Endothelial cell (in vitro differentiated cells): ENCODE measurements around a stretch of chr20.

GRCh38 chr20:50749528-50750982, 18.7 kb downstream of the PARD6B start:
- PRO-cap = no peak

DNA sequence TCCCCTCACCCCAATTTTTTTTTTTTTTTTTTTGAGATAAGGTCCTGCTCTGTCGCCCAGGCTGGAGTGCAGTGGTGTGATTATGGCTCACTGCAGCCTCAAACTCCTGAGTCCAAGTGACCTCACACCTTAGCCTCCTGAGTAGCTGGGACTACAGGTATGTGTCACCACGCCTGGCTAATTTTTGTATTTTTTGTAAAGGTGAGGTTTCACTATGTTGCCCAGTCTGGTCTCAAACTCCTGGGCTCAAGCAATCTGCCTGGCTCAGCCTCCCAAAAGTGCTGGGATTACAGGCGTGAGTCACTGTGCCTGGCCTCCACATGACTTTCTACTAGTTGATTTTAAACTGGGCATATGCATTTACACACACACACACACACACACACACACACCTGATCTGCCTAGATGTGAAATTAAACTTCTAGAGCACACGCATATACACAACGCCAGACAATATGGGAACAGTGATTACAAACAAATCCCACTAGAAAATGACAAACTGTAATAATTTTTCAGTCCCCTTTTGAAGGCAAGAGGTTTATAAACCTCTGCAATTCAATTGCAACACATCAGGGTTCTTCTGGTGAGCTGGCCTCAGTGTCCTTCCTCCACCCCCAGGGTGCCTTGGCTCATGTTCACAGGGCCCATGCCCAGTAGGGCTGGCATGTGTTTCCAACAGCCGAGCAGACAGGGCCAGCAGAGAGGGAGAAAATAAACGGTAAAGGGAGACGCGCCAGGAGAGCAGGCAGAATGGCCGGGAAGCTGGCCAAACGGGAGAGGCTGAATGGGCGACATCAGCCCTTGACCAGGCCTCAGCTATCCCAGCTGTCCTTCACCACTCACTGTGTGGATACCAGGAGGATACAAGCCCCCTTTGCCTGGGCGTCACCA, 31.3 kb downstream of the PARD6B start:
- PRO-cap = no peak

- PRO-cap = no peak
Observed at GRCh38 chr20:50837451-50838206, 42.8 kb downstream of the BCAS4 start.

GRCh38 chr20:50891093-50892097, 39.8 kb downstream of the ADNP start:
- PRO-cap = no peak

DNA sequence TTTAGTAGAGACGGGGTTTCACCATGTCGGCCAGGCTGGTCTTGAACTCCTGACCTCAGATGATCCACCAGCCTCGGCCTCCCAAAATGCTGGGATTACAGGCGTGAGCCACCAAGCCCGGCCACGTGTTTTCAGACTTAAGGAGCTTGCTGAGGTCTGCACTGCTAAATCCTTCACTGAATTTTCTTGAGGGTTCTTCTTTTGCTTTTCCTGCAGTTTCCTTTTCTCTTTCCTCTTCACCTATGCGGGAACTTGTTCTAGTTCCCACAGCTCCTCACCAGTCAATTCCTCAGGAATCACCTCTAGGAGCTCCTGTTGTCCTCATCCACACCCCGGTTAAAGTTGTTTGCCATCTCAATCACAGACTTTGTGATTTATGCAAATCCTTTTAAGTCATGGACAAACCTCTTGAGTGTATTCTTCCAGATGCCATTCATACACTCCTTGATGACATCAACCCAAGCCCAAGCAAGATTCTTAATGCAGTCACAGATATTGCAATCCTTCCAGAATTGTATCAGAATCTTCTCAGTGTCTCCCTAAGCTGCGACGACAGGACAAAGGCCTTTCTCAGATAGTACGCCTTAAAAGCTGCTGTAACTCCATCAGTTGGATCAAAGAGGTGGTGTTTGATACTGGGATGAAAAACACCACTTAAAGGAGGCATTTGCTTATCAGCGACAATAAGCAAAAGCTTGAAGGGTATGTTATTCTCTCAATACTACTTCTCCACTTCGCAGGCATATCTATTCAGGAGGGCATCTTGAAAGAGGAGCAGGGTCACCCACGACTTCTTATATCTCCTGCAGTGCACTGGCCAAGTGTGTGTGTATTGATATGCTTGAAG, 33.9 kb downstream of the ADNP start:
- PRO-cap = no peak

GRCh38 chr20:50898156-50899131, 32.8 kb downstream of the ADNP start:
- PRO-cap = no peak

DNA sequence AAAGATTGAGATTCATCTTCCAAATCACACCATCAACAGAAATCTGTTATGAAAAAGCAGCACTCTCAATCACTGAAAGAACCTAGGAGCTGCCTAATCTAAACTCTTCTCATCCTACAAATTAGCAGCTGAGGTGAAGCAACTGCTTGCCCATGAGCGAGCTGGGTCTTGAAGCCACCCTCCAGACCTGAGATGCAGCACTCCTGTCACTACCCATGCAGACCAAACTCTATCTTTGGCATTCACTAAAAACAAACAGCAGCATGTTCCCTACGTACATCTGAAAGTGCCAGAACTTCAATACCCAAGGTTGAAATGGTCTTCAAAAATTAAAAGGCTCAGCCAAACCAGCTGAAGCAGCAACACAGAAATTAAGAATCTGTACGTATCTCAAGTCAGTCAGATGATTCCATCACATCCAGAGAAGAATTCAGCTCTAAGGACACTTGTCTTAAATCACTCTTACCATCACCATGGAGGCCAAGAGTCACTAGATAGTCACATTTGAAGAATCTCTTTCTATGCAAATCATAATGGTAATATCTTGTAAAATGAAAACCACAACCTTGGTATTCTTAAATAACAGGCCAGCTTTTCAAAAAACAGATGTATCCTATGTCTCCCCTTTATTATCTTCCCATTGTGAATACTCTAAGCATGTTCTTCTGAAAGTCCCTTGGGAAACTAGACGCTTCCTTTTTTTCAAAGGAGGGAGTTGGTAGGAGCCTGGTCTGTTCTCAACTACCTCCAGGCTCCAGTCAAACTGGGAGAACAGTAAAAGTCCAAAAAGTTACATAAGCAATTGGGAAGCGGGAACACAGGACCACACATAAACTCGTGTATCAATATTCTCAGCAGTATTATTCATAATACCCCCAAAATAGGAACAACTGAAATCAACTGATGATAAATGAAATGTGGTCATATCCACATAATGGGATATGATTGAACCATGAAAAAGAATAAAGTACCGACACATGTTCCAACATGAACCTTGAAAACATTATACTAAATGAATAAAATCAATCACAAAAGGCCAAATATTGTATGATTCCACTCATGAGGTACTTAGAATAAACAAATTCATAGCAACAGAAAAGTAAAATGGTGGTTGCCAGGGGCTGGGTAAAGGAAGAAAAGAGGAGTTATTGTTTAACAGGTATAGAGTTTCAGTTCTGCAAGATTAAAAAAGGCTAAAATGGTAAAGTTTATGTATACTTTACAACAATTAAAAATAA, 13.9 kb downstream of the ADNP start:
- PRO-cap = no peak

DNA sequence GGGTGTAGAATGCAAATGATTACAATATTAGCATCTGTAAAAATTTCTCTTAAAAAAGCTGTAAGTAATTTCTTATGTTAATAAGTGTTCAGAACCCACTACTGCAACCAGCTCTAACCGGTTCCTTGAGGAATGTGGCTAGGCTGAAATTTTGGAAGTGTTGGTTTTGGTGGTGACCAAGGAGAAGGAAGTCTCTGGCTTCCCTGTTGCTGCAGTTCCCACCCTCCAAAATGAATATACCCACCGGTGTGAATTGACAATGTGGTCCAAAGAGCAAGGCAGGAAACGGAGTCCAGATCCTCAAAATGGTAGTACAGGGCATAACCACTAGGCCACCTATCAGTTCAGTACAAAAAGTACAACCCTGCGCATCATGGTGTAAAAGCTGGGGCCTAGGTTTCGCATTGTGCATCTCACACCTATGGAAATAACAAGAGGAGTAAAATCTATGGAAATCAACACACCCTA, 2.8 kb downstream of the ADNP start:
- PRO-cap = no peak

DNA sequence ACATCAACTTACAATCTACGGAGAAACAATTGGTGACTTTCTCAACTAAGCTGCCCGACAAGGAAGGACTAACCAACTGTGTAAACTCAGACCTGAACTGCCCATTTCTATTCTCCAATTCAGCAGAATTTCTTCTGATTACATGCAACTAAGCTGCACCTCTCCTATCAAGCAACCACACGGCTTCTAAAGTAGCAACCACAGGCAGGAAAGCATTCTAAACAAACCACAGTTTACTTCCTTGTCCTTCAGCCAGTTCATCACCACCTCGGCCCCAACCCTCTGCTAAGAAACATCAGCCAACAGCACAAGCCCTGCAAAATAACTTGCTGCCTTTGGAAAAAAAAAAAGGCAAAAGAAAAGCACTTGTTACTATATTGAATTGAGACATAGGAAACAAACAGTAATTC, 140.4 kb downstream of the NFATC2 start:
- PRO-cap = no peak

DNA sequence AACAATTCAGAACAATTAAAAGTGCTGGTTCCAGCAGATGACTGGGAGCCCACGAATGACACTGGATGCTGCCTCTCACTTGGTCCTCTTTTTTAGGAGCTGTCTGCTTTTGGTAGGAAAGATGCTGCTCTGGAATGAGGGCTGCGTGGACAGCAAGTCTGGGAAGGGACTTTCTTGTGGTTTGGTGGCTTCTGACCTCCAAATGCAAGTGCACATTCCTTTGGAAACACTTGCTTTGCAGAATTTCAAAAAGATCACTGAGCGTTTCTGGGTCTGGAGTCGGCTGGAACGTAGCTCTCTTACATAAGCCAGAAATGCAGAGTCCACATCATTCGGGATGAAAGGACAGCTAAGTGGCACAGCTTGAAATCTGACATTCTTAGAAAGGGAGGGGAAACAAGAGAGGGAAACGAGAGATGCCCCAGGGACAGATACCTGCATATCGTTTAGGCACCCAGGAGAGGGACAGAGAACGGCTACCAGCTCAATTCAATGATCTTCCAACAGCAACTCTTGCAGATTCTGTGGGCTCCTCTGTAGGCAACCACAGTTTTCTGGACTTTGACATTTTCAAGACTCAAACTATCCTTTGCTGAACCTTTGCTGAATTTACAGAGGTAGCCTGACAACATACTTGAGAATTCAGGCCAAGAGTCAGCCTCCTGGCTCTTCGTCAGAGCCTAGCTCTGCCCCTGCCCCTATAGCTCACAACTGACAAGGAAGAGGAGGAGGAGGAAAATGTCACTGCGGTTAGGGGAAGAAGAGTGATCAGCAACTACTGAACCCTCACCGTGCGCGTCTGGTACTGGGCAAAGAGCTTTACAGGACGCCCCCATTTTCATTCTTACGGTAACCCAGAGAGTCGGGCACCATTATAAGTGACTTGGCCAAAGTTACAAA, 118.6 kb downstream of the NFATC2 start:
- PRO-cap = no peak

GRCh38 chr20:51525549-51526591, 16.6 kb downstream of the NFATC2 start:
- PRO-cap = bidirectional peak, plus-strand start at chr20:51526068, minus-strand start at chr20:51526027

GRCh38 chr20:51697018-51697718, 71.0 kb downstream of the ATP9A start:
- PRO-cap = no peak

DNA sequence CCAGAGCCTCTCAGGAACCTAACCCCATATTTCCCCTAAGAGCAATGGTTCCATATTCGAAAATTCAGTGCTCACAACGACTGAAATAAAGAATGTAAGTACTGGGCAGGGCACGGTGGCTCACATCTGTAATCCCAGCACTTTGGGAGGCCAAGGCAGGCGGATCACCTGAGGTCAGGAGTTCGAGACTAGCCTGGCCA, 7.9 kb downstream of the ATP9A start:
- PRO-cap = no peak

GRCh38 chr20:51766816-51767801, 1.1 kb downstream of the ATP9A start:
- PRO-cap = bidirectional peak, plus-strand start at chr20:51767015, minus-strand start at chr20:51766970; unidirectional peak, minus-strand start at chr20:51767139; bidirectional peak, plus-strand start at chr20:51767544, minus-strand start at chr20:51767193; bidirectional peak, plus-strand start at chr20:51767723, minus-strand start at chr20:51767657

GRCh38 chr20:52001093-52001441, 190.5 kb downstream of the ZFP64 start:
- PRO-cap = no peak

GRCh38 chr20:52974095-52974925, 2.2 kb downstream of the TSHZ2 start:
- PRO-cap = no peak

GRCh38 chr20:52974966-52975888, 3.1 kb downstream of the TSHZ2 start:
- PRO-cap = no peak

DNA sequence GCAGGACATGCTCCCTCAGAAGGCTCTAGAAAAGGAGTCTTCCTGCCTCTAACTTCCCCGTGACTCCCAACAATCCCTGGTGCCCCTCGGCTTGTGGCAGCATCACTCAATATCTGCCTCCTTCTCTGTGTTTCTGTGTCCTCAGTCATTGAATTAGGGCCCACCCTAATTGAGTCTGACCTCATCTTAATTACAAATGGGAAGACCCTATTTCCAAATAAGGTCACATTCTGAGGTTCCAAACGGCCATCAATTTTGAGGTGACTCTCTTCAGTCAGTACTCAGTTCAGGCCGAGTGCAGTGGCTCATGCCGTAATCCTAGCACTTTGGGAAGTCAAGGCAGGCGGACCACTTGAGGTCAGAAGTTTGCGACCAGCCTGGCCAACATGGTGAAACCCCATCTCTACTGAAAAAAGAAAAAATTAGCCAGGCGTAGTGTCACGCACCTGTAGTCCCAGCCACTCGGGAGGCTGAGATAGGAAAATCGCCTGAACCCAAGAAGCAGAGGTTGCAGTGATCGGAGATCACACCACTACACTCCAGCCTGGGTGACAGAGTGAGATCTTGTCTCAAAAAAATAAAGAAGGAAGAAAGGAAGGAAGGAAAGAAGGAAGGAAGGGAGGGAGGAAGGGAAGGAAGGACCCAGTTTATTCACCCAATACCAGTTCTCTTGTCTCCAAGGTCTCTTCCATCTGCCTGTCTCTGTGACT, 221.6 kb downstream of the ZNF217 start:
- PRO-cap = no peak

GRCh38 chr20:53413109-53413619, 180.5 kb downstream of the ZNF217 start:
- PRO-cap = no peak

- PRO-cap = no peak
Observed at GRCh38 chr20:53585168-53585399, 8.6 kb downstream of the ZNF217 start.